Hair follicle dermal papilla cell (primary cell): Measurements from ENCODE around the gene MTR.

- CAGE, long polyA plus RNA: no peak
Observed at GRCh38 chr1:236710531-236710930, 24.2 kb downstream of the ACTN2 start.

DNA sequence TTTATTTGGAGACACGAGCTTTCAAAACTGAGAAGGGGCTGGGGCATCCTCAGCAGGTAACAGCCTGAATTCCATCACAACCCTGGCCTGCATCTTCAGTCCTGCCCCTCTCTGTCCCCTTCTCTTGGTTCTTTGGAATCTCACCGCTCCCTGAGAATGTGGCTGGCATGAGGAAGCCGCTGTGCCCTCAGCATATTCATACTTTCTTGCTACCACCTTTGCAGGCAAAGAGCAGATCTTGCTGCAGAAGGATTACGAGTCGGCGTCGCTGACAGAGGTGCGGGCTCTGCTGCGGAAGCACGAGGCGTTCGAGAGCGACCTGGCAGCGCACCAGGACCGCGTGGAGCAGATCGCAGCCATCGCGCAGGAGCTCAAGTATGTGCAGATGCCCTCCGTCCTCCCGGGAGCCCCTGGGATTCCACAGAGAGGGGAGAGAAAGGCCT is 50.7 kb upstream of the MTR start:
- CAGE, long polyA plus RNA: no peak

GRCh38 chr1:236753492-236754113 is 41.5 kb upstream of the MTR start:
- CAGE, long polyA plus RNA: no peak

GRCh38 chr1:236795202-236796199 is at the start of gene MTR:
TSS of gene MTR (plus strand) at chr1:236795292.
- CAGE, long polyA plus RNA: no peak

DNA sequence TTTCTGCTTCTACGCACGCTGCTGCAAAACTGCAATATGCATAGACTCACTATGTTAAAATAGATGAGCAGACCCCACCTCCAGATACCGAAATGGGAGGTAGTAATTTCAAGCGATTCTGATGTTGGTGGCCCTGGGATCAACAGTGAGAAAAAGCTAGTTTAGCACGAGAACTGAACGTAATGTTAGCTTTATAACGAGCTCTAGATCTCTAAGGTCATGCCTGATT is 1.0 kb downstream of the MTR start:
- CAGE, long polyA plus RNA: no peak

GRCh38 chr1:236831887-236832372 is 36.8 kb downstream of the MTR start:
- CAGE, long polyA plus RNA: no peak

GRCh38 chr1:236838180-236838762 is 43.2 kb downstream of the MTR start:
- CAGE, long polyA plus RNA: no peak

GRCh38 chr1:237154114-237154742 is 112.2 kb downstream of the RYR2 start:
- CAGE, long polyA plus RNA: no peak

- CAGE, long polyA plus RNA: no peak
Observed at GRCh38 chr1:237197308-237197812, 155.4 kb downstream of the RYR2 start.

GRCh38 chr1:239684314-239685038 is 298.1 kb downstream of the CHRM3 start:
- CAGE, long polyA plus RNA: no peak

- CAGE, long polyA plus RNA: no peak
Observed at GRCh38 chr1:240603012-240603252, 9.0 kb downstream of the GREM2 start.

- CAGE, long polyA plus RNA: no peak
Observed at GRCh38 chr1:240609436-240609982, 2.4 kb downstream of the GREM2 start.

DNA sequence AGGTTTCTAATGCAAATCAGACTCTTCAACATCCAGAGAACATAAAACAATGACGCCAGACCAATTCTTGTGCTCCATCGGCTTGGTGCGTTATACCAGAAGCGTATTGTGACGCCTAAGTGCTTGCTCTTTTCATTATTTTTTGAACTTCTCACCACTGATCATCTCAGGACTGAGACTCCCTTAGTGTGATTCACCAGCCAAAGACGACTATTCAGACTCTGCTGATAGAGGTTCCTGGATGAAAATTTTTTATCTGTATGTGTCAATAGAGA is 791 bp upstream of the GREM2 start:
- CAGE, long polyA plus RNA: no peak

DNA sequence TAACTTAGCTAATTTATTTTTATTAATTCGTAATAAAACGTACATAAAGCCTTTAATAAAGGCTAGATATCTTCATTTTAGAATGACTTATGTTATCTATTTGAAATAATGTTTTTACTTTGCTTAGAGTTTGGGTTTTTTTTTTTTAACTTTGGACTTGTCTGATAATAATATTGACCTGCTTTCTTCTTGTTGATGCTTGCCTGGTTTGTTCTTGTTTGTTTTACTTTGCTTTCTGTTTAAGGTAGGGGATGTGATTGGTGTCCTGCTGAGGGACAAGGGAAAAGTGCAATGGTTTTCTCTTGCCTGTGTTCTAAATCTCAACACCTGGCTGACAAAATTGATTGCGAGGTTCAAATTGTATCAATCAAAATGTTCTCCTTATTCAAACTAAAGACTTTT is 2.1 kb upstream of the FH start:
- CAGE, long polyA plus RNA: no peak

DNA sequence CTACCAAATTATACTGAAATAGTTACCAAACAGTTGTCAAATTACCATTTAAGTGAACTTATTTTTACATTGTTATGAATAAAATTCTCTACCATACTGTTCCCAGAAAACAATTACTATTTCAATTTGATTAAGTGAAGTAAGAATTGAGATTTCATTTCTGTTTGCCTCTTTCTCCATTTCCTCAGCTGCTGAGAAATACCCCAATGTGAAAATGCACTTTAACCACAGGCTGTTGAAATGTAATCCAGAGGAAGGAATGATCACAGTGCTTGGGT is 28.2 kb downstream of the KMO start:
- CAGE, long polyA plus RNA: no peak

DNA sequence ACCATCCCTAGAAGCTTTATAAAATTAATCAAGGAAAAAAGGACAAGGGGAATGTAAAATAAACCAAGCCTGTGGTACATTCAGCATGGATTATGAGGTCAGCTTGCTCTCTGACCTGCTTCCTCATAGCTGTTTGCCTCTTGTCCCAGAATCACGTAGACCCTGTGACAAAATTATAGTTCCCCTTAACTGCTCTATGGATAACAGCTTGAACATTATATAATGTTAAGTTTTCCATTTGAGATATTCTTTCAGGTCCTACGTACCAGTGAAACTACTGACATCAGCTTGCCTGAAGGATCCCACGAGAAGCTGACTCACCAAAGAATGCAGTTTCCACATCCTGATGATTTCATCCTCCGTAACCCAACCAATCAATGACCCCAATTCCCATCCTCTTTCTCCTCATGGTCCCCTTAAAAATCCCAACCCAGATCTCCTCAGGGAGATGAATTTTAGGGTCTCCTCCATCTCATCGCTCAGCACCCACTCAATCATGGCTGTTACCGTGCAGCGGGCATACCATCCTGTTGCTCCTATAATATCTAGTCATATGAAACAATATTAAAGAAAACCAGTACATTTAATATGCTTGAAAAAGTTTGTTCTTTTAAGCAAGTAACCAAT is 27.6 kb downstream of the CHML start:
- CAGE, long polyA plus RNA: no peak

- CAGE, long polyA plus RNA: no peak
Observed at GRCh38 chr1:241637654-241638536, 2.3 kb downstream of the CHML start.

- CAGE, long polyA plus RNA: no peak
Observed at GRCh38 chr1:241848473-241849399, 732 bp downstream of the EXO1 start.

- CAGE, long polyA plus RNA: no peak
Observed at GRCh38 chr1:241856787-241857660, 9.0 kb downstream of the EXO1 start.

DNA sequence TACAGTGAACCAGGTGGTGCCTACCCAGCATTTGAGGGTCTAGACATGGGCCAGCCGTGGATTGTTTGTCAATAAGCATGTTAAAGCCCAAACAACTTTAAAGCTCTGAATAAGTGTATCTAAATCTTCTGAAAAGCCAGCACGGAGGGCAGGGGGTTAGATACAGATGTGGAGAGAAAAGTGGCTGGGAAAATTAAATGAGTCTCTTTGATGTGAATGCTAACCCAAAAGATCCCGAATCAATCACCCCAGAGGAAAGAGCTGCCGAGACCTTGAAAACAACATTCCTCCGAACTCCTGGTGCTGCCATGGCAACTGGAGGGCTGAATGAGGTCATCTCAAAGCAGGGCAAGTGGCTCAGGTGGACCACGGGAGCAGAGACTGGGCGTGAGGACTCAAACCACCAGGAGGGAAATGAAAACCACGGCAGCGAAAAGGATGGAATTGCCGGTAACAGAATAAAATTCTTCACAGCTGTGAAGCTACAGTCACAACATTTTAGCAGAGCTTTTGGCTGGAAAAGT is 23.5 kb upstream of the BECN2 start:
- CAGE, long polyA plus RNA: no peak